A375 (cell line): ENCODE measurements around a stretch of chr2.

DNA sequence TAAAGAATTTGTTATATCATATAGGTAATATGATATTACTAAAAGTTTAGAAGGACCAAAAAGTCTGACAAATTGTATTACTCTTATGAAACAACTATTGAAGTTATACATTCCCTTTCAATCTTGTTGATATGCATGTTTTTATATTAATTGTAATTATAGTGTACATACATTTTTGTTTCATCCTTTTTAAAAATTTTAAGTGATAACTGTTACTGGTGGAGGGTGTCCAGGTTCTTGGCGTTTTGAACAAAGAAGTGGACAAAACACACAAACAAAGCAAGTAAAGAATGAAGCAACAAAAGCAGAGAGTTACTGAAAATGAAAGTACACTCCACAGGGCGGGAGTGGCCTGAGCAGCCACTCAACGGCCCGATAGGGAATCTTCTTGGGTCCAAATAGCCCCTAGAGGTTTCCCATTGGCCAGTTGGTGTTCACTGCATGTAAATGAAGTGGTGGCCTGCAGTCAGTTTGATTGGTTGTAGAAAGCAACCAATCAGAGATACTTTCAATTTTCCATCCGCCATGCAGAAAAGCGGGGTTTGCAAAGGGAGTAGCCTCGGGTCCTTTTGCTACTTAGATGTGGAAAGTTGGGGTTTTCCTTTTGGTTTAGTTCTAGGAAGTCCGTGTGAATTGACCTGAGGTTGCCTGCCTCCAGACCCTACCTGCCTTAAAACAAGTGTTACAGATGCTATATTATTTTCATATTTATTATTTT, 31.5 kb downstream of the CYBRD1 start:
- RAMPAGE, long total RNA, result no peak

DNA sequence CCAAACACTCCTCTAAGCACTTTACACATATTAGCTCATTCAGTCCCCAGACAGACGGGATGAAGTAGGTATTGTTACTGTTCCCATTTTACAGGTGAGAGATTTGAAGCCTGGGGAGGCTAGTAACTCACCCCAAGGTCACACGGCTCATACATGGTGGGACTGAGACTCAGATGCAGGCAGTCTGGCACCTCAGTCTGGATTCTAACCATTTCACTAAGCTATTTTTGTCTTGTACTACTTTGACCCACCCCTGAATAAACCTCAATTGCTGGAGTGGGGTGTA, 33.4 kb downstream of the CYBRD1 start:
- RAMPAGE, long total RNA, result no peak

DNA sequence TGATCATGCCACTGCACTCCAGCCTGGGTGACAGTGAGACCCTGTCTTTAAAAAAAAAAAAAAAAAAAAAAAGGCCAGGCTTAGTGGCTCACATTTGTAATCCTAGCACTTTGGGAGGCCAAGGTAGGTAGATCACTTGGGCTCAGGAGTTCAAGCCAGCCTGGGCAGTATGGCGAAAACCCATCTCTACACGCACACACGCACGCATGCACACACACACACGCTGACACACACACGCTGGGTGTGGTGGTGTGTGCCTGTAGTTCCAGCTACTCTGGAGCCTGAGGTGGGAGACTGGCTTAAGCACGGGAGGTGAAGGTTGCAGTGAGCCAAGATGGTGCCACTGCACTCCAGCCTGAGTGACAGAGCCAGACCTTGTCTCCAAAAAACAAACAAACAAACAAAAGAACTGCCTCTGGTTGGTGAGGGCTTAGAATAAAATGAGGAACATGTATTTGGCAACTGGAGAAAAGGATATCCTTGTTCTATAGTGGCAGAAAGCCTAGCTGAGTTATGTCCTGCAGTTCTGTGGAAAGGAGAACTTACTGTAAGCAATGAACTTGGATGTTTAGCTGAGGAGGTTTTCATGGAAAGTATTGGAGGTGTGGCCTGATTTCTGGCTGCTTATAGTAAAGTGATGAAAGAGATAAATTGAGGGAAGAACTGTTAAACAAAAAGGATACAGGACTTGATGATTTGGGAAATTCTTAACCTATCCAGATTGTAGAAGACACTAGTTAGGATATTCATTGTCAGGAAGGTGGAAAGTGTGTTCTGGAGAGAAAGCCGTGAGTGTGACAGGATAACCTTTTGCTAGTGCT, 34.1 kb downstream of the HAT1 start:
- RAMPAGE, long total RNA, result no peak

DNA sequence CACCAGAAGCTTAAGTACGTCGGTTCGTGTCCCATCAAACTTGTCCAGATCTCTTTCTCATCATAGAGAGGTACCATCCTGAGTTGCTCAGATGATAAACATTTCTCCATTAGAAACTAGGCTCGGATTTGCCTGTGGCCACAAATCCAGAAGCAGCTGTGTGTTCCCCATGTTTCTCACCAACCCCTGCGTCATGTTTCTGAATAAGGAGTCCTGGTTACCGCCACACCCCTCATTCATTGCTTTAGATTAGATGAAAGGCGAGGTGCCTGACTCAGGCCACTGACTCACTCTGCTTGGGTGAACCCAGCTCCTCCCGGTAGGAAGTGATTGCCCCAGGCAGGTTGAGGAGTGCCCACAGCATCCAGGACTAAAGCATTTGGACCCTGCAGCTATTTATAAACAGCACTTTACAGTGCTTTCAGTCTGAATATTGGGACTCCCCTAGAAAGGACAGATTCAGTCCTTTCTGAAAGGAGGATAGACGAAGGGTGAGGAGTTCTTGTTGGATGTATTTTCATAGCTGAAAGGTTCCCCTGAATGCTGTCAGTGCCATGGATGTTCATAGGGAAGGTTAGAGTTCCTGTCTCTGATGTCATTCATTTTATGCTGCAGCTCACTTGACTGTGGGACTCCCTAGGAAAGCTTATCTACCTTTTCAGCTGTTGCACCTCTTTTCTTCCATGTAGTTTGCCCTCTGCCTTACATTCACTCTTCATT, 14.7 kb downstream of the ITGA6 start:
- RAMPAGE, long total RNA, result no peak

GRCh38 chr2:172490754-172491542, 63.6 kb downstream of the ITGA6 start:
- RAMPAGE, long total RNA, result no peak

DNA sequence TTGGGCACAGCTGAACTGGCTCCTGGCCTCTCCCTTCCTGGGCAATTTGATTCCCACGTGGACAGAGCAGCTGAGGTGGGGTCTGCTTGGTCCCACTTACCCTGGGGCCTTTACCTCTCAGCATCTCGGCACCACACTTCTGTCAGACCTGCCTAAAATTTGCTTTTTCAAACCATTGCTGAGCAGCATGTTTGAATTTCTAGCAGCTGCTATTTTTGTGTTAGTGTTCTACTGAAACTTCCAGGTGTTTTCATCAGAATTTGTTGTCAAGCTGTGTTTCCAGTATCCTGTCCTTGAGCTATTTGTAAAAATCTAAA, 63.8 kb upstream of the PDK1 start:
- RAMPAGE, long total RNA, result no peak

DNA sequence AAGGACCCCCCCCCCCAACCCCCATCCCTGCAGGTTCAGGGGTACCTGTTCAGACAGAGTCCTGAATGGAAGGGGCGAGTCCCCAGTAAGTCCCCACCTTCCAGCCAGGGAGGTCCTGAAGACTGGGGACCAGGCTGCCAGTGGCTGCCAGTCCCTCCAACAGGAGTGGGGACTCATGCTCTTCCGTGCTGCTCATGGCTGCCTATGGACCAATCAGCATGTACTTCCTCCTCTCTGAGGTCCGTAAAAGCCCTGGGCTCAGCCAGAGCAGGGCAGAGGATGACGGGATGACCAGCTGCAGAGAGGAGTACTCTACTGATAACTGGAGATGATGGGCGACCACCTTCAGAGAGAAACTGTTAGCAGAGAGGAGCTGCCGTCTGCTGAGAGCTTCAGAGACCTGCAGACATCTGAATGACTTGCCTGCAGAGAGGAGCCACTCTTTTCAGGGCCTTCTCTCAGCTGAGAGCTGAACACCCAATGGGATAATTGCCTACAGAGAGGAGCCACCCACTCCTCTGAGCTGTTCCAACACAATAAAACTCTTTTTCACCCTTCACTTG, 58.4 kb downstream of the PDK1 start:
- RAMPAGE, long total RNA, result no peak

GRCh38 chr2:172932944-172933381, 142.7 kb upstream of the MAP3K20 start:
- RAMPAGE, long total RNA, result no peak

GRCh38 chr2:173076971-173077503, 1.4 kb downstream of the MAP3K20 start:
- RAMPAGE, long total RNA, result no peak

DNA sequence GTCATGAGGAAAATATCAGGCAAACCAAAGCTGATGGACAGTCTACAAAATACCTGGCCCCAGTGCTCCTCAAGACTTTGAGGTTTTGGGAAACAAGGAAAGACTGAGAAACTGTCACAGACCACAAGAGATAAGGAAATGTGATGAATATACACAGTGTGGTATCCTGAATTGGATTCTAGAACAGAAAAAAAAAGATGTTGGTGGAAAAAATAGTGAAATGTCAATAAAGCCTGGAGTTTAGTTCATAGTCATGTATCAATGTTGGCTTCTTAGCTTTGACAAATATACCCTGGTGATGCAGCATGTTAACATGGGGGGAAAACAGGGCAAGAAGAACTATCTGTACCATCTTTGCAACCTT, 28.7 kb downstream of the MAP3K20 start:
- RAMPAGE, long total RNA, result no peak

GRCh38 chr2:173106443-173107442, 31.1 kb downstream of the MAP3K20 start:
- RAMPAGE, long total RNA, result no peak

DNA sequence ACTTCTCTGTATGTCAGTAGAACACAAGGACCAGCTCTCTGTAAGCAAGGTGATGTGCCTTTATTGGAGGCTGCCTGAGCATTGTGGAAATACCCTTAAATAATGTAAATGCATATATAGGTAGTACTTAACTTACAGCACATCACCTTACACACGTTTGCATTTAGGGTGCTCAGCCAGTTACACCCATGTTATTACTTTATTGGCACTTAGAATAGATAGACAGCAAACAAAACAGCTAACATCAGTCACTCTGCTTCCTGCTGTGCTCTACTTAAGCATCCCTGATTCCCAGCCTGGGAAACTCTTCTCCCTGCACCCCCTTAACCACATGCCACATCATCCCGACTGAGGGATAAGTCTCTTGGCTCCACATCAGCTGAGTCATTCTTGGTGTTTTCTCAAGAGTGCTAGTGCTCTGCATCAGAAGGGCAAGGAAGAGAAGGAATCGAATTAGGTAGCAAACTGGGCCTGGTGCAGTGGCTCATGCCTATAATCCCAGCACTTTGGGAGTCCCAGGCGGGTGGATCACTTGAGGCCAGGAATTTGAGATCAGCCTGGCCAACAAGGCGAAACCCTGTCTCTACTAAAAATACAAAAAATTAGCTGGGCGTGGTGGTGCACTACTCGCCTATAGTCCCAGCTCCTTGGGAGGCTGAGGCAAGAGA, 108.6 kb downstream of the MAP3K20 start:
- RAMPAGE, long total RNA, result no peak

DNA sequence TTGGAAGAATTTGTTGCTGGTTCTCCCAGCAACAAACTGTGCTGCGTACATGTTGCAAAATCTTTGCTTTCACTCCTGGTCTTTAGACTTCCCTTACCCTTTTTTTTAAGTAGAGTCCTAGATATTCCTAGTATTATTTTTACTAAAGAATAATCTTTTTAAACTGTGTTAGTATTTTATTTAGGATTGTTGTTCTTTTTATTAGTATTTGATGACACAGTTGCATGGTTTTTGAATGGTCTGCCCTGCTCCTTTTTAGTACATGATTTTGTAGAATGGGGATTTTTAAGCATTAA, 129.9 kb downstream of the MAP3K20 start:
- RAMPAGE, long total RNA, result no peak

DNA sequence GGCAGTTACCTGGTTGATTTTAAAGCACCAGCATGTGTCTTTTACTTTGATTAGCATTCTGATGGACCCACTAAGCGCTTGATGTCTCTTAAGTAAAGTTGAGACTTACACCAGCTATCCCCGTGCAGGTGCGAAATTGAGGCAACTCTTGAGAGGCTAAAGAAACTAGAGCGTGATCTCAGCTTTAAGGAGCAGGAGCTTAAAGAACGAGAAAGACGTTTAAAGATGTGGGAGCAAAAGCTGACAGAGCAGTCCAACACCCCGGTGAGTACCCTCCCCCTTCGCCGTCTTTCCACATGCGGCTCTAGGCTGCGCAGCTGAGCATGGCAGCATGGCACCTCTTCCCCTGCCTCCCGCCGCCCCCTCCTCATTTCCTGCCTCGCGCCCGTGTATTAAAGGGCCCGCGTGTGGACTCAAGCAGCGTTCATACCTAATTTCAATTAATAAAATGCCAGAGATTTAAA, 137.7 kb upstream of the CDCA7 start:
- RAMPAGE, long total RNA, result no peak

- RAMPAGE, long total RNA, result no peak
Observed at GRCh38 chr2:173379211-173379678, 24.6 kb downstream of the CDCA7 start.

- RAMPAGE, long total RNA, result no peak
Observed at GRCh38 chr2:173449139-173449388, 94.4 kb downstream of the CDCA7 start.

GRCh38 chr2:173951461-173951876, 13.7 kb downstream of the SP3 start:
- RAMPAGE, long total RNA, result no peak

DNA sequence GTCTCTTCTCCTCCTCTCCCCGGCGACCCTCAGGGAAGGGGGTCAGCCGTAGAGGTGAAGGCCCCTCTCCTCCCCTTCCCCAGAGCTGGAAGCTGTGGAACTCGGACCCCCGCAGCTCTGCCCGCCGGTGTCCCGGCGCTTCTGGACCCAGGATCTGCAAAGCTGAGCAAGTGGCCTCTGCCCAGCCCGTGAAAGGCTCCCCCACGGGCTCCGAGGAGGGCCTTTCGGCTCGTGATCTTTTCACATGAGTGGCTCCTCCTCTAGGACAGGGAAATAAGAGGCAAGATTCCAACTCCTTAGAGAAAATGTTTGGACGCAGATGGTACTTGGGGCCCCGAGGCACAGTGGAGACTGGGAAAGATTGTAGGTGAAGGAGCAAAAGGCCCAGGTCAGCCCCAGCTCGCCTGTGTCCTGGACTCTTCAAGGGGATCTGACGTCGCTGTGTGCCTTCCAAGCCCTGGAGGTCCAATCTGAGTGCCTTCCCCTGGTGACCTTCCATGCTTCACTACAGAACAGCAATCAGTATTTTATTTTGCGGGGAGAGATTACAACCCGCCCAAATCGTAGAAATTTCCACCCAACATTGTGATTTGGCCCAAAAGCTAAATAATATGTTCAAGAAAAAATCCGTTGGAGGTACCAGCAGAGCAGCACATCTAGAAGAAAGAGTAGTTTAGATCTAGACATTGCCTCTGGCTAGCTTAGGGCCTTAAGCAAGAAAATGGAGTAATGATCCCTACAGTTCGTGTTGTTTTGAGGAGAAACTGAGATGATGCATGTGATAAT, 48.3 kb upstream of the SP3 start:
- RAMPAGE, long total RNA, result no peak

- RAMPAGE, long total RNA, result no peak
Observed at GRCh38 chr2:174026025-174026869, 61.1 kb upstream of the SP3 start.

GRCh38 chr2:174220294-174221511, 27.6 kb downstream of the OLA1 start:
- RAMPAGE, long total RNA, result no peak